Epithelial cell of prostate (primary cell): ENCODE measurements around the genes SCAP and CDC25A.

DNA sequence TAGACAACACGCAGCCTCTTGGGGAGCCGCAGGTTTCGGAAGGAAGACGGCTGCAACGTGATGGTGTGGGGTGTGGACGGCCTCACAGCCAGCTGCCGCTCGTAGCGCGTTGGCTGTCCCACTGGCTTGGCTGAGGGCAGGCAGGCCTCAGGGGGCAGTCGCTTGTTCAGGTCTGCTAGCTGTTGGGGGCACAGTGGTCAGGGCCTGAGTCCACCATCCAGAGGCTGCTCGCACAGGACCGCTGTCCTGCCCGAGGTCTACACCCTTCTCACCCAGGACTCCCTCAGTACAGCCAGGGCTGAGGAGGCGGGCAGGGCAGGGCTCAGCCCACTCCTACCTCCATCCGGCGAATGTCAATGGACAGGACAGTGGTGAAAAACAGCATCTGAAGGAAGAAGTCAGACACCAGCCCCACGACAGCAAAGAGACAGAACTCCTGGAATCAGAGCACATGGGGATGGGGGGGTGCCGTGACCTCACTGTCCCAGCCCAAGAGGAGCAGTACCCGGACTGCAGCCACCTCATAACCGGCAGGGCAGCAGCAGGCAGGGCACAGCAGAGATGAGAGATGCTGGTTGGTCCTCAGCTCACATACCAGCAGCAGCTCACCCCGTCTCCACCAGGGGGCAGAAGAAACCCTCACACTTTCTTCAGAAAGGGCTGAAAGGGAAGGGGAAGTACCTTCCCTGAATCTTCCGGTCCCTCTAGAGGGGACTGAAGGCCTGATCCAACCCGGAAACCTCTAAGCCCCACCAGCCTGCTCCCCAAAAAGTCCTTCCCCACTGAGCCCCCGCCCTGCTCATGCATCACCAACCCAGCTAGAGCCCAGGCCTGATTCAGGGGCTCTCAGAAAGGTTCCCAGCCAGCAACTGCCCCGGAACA is 40.0 kb downstream of the PTPN23 start:
- RRBS: no CpG with 5 or more reads among the region's 26 CpGs

DNA sequence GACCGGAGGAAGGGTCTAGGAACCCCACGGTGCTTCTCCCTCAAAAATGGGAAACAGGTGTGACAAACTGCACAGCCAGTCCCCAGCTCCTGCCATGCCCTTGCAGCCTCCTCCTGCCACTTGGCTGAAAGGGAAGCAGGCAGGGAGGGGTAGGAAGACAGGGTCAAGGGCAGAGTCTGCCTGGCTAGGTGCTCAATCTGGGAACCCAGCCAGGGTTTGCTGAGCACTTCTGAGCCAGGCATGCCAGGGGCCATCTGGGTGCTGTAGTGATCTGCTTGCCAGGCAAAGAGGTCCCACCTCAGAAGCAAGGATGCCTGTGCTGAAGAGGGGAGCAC is 41.2 kb downstream of the PTPN23 start:
- RRBS: no CpG with 5 or more reads among the region's 2 CpGs

DNA sequence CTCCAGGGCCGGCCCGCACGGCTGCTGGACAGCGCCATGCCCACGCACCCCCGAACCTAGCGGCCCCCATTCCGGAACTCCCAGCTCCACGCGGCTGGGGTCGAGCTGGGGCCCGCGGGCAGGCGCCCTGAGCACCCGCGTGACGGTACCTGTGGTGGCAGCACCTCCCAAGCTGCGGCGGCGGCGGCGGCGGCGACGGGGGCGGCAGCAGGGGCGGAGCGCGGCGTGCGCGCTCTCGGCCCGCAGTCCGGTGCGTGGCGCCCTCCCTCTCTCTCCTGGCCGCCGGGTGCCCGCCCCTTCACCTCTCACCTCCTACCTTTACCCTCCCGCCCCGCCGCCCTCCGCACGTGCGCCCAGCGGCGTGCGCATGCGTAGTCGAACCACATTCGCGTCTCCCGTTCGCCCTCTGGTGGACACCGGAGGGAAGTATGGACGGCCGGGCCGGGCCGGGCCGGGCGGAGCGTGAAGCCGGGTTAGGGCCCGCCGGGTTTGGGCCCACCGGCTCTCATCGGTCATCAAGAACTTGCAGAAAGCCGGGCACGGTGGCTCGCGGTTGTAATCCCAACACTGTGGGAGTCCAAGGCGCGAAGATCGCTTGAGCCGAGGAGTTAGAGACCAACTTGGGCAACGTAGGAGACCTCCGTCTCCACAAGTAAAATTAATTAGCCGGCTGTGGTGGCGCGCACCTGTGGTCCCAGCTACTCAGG is at the start of gene SCAP:
TSS of gene SCAP (minus strand) at position 292 of the 707 bp plus-strand sequence.
- RRBS: under 1% methylated on average over 8 of the region's 81 CpGs

DNA sequence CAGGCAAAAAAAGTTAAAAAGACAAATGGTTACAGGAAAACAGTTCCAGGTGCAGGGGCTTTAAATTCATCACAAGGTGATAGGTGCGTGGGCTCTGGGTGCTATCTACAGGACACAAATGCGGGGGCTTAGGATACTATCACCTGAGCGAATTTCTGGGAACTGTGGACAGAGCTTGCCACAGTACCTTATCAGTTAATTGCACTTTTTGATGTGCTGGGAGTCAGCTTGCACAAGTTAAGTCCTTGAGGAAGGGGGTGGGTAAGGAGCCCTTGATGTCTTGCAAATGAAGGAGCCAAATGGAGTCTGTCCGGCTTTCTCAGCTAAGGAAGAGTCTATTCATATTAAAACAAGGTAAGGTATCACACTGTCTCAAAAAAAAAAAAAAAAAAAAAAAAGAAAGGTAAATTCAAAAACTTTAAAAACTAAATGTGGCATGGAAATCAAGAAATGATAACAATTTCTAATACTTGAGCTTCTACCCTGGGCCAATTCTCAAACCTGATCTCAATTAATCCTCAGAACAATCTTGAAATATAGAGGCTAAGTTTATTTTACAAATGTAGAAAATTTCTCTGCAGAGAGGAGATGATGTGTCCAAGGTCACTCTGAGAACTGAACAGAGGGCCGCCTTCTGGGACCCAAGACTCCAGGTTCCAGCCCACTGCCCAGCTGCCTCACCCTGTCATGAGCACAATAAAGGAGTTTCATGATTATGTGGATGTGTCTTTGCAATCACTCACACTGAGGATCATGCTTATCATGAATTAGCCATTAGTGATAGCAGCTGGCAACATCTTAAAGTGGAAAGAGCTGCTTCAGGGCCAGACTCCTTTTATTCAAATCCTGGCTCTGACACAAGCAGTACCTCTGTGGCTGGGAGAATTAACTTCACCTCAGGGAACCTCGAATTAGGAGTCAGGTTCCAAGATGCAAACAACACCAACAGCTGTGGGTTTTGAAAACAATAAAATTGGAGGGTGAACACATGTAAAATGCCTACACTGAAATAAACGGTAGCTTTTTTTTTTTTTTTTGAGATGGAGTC is 6.3 kb upstream of the SCAP start:
- RRBS: no CpG with 5 or more reads among the region's 7 CpGs

DNA sequence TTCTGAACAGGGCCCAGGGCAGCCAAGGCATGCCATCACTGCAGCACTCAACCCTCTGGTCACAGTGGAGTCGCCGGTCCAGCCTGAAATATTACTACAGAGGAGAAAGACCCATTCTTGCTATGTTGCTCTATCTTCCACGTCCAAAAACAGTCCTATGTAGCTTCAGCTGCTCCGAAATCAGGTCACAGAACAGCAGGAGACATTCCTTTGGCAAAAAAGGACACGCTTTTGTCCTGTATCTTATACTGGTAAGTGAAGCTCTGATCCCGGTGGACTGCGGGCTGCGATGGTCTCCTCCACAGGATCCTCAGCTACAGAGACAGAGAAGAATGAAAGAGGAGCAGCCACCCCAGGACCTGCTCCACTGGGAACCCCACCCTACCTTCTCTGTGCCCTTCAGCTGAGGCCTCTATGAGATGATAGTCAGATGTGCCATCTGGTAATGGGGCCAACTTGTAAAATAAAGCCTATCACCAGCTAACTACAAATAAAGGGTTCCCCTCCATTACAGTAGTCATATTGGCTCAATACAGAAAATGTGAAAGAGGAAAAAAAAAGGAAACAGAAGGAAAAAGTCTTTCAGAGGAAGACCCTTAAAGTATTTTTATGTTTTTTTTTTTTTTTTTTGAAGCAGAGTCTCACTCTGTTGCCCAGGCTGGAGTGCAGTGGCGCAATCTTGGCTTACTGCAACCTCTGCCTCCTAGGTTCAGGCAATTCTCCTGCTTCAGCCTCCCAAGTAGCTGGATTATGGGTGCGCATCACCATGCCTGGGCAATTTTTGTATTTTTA is 17.4 kb downstream of the ELP6 start:
- RRBS: no CpG with 5 or more reads among the region's 10 CpGs

DNA sequence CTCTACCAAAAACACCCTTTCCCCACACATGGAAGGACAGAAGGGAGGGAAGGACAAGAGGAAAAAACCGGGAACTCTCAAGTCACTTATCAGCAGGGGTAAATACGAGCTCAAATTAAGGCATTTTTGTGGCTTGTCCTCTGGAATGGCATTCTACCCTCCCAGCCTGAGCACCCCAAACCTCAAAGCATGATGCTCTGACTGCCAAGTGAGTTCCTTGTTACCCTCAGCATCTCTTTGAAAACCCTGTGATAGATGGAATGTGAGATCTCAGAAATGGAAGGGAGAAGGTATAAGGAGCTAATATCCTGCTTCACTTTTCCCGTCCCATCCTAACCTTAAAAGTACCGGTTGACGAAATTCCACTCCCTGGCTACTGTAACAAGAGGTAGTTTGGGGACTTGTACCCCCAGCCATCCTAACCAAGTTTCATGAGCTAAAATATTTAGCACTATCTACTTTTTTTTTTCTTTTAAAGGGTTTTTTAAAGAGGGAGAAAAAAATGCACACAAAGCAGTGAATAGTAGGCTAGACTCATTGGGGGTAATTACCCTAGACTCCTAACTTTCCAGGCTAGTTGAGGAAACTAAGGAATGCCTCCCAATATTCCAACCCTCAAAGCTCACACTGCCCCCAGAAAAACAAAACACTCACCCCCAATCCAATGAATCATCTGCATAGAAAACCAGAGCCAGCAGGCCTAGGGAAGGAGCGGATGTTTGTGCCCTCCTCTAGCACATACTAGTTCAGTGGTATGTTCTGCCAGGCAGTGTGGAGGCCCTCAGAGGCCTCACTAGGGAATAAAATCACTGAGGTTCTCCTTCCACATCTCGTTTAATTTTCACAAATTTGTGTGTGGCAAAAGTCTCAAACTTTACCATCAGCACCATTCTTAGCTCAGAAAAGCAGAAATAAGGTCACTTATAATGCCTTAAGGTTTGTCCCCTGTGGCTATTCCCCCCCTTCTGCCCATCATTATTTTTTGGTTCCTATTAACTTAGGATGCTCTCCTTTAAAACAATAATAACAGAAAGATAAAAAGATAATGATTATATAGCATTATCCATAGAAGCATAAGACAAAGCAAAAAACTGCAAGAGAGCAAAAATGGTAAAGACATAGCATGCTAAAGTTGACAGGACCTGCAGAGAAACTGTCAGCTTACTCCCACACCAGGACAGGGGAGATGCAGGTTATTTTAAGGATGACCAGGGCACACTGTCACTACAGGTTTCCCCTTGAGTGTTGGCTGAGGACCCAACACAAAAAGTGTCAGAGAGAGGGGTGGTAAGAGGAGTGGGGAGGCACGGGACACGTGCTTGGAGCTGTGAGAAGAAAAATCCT is 8.6 kb upstream of the CSPG5 start:
- RRBS: no CpG with 5 or more reads among the region's 9 CpGs

DNA sequence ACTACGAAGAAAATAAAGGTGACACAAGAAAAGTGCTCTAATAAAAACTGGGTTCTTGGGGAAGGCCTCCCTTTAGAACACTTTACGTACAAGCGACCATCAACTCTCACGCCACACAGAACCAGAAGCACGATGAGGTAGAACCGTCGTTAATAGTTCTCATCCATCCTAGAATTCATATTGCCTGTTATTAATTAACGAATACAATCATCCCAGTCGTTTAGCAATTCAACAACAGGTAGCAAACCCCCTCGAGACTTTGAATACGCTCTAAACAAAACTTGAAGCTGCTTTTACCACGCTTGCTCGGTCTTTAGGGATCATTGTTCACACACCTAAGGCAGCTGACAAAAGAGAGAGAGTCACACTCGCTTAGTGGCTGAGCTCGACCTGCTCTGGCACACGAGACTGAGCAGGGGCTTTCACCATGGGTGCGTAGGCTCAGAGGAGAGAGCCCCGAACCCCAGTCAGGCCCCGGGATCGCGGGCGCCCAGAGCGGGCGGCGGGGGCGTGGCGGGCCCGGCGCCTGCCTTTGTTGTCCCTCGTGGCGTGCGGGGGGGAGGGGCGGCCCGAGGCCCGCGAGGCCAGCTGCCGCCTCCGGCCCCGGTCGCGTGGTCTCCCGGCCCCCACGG is 620 bp downstream of the SMARCC1 start:
- RRBS: 3% methylated on average over 16 of the region's 43 CpGs

- RRBS: no CpG with 5 or more reads among the region's 16 CpGs
Observed at GRCh38 chr3:47850369-47851261, 47.7 kb downstream of the DHX30 start.

- RRBS: no CpG with 5 or more reads among the region's 9 CpGs
Observed at GRCh38 chr3:47890139-47891190, 87.5 kb downstream of the DHX30 start.

DNA sequence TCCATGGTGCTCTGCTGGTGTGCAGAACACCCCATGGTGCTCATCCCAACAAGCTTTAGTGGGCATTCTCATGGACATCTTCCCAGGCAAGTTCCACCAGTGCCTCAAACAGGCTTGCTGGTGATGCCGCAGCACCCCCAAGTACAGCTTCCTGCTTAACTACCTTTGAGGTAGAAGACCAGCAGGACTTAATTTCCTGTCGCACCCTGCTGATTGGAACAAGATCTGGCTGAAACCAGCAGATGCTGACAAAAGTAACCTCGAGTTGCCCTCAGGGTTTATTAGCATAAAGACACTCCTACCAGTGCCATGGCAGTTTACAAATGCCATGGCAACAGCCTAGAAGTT is 54.5 kb downstream of the MAP4 start:
- RRBS: no CpG with 5 or more reads among the region's 3 CpGs

GRCh38 chr3:48038992-48039620 is 22.9 kb upstream of the MAP4 start:
- RRBS: no CpG with 5 or more reads among the region's 6 CpGs

DNA sequence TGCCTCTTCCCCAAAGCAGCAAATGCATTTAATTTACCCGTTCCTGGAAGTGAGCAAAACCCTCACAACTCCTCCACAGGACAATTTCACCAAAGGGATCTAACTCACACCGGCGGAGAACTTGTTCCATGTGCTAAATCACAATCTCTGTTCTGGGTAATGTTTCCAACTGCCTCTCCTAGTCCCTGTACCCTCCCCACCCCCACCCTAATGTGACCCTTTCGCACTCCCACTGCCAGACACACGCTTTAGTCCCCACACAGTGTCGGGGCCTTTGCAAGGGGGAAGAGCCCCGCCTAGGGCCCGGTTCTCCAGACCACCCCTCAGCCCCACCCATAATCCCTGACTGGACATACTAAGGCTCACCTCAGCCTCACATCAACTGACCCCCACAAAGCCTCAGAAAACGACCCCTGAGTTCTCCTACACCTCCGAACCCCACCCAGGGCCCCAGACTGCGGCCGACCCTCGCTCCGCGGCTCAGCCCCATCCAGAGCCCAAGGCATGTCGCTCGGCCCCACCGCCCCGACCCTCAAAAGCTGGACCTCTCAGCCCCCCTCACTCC is 71.8 kb upstream of the MAP4 start:
- RRBS: no CpG with 5 or more reads among the region's 19 CpGs

GRCh38 chr3:48187856-48188466 is at the start of gene CDC25A:
CDC25A (minus strand) TSS chr3:48188417.
- RRBS: under 1% methylated on average over 56 of the region's 75 CpGs

- RRBS: no CpG with 5 or more reads among the region's 16 CpGs
Observed at GRCh38 chr3:48239606-48240685, 958 bp upstream of the ZNF589 start.

DNA sequence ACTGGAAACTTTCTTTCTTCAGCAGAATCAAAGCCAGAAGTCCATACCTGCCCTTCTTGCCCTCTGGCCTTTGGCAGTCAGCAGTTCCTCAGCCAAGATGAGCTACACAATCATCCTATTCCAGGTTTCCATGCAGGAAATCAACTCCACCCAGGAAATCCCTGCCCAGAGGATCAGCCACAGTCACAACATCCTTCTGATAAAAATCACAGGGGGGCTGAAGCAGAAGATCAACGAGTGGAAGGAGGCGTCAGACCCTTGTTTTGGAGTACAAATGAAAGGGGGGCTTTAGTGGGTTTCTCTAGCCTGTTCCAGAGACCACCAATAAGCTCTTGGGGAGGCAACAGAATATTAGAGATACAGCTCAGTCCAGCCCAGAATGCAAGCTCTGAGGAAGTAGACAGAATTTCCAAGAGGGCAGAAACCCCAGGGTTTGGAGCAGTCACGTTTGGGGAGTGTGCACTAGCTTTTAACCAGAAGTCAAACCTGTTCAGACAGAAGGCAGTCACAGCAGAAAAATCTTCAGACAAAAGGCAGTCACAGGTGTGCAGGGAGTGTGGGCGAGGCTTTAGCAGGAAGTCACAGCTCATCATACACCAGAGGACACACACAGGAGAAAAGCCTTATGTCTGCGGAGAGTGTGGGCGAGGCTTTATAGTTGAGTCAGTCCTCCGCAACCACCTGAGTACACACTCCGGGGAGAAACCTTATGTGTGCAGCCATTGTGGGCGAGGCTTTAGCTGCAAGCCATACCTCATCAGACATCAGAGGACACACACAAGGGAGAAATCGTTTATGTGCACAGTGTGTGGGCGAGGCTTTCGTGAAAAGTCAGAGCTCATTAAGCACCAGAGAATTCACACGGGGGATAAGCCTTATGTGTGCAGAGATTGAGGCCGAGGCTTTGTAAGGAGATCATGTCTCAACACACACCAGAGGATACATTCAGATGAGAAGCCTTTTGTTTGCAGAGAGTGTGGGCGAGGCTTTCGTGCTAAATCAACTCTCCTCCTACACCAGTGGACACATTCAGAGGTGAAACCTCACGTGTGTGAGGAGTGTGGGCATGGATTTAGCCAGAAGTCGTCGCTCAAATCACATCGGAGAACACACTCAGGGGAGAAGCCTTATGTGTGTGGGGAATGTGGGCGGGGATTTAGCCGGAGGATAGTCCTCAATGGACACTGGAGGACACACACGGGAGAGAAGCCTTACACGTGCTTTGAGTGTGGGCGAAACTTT is 27.4 kb downstream of the ZNF589 start:
- RRBS: no CpG with 5 or more reads among the region's 25 CpGs

DNA sequence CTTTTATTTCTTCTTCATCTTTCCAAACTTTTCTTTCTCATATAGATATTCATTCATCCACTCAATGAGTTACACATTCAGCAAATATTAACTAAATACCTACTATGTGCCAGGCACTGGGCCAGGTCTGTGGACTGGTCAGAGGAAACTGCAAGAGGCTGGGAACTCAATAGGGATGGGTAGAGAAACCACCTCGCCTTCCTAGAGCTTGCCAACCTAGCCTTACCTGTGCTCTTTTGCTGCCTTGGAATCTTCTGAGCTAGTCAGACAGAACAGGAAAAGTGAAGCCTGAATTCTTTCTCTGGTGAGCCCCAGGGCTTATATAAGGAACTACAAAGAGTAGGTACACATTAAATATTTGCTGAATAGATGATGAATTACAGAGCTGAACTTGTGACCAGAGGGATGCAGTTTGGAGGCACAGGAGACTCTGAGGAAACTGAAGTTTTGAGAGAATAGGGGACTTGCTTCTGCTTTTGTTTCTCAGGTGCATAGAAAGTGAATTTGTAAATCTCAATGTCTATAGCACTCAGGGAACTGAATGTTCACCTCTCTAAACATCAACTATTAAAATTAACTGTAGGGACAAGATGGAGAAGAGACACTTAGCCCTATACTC is 15.6 kb upstream of the FBXW12 start:
- RRBS: no CpG with 5 or more reads among the region's 1 CpG

DNA sequence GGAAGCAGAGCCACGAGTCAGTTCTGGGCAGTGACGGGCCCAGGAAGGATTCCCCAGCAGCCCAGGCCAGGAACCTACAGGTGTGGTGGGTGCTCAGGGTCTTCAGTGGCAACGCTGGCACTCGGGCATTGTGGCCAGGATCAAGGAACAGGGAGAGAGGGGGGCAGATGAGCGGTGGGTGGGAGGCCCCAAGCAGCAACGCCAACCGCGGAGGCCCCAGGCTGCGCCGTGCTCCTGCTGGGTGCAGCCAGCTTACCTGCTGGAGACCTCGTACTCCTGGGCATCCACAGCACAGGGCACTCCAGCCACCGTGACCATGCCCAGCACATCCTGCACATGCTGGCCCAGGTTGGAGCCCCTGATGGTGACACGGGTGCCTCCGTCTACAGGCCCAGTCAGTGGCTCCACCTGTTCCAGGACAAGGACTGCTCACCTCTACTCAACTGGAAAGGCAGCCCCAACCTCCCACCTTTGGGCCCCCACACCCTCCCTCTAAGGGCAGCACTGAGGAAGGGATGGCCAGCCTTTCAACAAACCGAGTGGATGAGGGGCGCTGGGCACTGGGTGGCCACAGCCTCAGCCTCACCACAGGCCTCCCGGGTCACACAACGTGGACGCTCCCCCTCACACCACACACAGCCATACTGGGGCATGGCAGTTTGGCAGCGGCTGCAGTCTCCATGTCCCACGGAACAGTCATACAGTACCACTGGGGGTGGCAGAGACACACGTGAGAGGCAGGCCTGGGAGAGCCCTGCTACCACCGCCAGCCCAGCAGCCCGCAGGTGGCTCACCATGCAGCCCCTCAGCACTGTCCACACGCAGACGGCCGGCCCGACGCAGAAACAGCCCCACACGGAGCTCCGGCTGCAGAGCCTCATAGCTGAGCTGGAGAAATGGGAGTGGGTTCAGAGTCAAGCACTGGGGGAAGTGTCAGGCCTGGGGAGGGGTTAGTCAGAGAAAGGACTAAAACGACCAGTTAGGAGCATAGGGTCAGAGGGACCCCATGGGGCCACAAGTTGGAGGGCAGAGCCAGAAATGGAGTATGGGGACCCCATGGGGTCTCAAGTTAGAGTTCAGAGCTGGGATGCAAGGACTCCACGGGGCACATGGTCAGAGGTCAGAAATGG is 11.9 kb downstream of the PLXNB1 start:
- RRBS: no CpG with 5 or more reads among the region's 33 CpGs

GRCh38 chr3:48500904-48501526 is 3.0 kb downstream of the SHISA5 start:
- RRBS: no CpG with 5 or more reads among the region's 9 CpGs

- RRBS: no CpG with 5 or more reads among the region's 24 CpGs
Observed at GRCh38 chr3:48575340-48576096, 11.9 kb upstream of the UCN2 start.

GRCh38 chr3:48684314-48684915 is 1.3 kb downstream of the NCKIPSD start:
- RRBS: no CpG with 5 or more reads among the region's 9 CpGs